ENCODE measurements around a stretch of chr12.

- RAMPAGE, long total RNA: no peak
- RRBS: no CpG with 5 or more reads among the region's 3 CpGs
PRO-cap:
- standard: no peak
- CoPRO, capped RNA only, 2 experiments: no peak in any of the 2 experiments
- CoPRO, capped and uncapped RNA, 2 experiments: no peak in any of the 2 experiments
- CoPRO, uncapped RNA only, 2 experiments: no peak in any of the 2 experiments
CAGE:
- cytosol, long polyA plus RNA: no peak
- long polyA plus RNA: no peak
- nucleolus, long total RNA: no peak
- nucleus, long polyA plus RNA: no peak
These were observed 428.9 kb upstream of the SOX5 start for GRCh38 chr12:24378308-24378758.

DNA sequence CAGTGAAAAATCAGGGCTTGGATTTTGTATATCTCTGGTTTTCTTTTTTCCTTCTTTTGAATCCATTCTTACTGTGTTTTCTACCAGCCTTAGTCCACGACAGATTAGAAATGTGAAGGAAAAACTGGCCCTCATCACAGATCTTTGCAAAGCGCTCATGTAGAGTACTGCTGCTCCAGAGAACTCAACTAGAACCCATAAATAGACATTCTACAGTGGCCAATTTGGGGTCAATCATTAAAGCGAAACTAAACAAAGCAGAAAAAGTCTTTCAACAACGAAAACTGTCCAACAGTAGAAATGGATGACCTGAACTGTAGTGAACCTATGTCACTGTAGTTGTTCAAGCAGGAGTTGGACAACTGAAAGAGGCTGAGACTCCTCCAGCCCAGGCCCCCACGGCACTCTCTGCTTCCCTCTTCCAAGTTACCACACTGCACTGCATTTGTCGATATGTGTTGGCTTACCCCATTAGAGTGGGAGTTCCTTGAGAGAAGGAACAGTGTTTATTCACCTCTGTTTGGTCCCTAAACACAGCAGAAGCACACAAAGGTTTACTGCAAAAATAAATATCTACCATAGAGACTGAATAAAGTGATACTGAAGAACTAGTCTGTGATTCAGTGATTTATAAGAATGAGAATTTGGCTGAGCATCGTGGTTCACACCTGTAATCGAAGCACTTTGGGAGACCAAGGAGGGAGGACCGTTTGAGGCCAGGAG is 472.5 kb downstream of the BCAT1 start:
- RAMPAGE, long total RNA: no peak
- RRBS: no CpG with 5 or more reads among the region's 9 CpGs
PRO-cap:
- standard: no peak
- CoPRO, capped RNA only, 2 experiments: no peak in any of the 2 experiments
- CoPRO, capped and uncapped RNA, 2 experiments: no peak in any of the 2 experiments
- CoPRO, uncapped RNA only, 2 experiments: no peak in any of the 2 experiments
CAGE:
- cytosol, long polyA plus RNA: no peak
- long polyA plus RNA: no peak
- nucleolus, long total RNA: no peak
- nucleus, long polyA plus RNA: no peak

DNA sequence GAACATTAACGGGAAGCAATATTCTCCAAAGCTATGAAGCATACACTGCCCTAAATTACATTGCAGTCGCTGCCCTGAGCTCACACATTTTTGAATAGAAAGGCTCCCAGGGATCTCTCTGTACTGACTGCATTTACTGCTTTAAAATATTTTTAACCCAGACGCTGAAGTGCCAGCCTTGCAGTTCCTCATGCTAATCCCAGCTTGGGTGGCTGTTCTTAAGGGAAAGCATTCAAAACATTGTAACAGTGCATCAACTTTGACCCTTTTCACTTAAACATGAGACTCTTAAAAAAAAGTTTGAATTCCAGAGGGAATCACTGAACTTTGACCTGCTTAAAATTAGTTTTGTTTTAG is 410.9 kb downstream of the BCAT1 start:
- RAMPAGE, long total RNA: no peak
- RRBS: no CpG with 5 or more reads among the region's 3 CpGs
PRO-cap:
- standard: no peak
- CoPRO, capped RNA only, 2 experiments: no peak in any of the 2 experiments
- CoPRO, capped and uncapped RNA, 2 experiments: no peak in any of the 2 experiments
- CoPRO, uncapped RNA only, 2 experiments: no peak in any of the 2 experiments
CAGE:
- cytosol, long polyA plus RNA: no peak
- long polyA plus RNA: no peak
- nucleolus, long total RNA: no peak
- nucleus, long polyA plus RNA: no peak

- RAMPAGE, long total RNA: no peak
- RRBS: no CpG with 5 or more reads among the region's 24 CpGs
PRO-cap:
- standard: no peak
- CoPRO, capped RNA only, 2 experiments: no peak in any of the 2 experiments
- CoPRO, capped and uncapped RNA, 2 experiments: no peak in any of the 2 experiments
- CoPRO, uncapped RNA only, 2 experiments: no peak in any of the 2 experiments
CAGE:
- cytosol, long polyA plus RNA: no peak
- long polyA plus RNA: no peak
- nucleolus, long total RNA: no peak
- nucleus, long polyA plus RNA: no peak
These were observed 384.9 kb downstream of the BCAT1 start for GRCh38 chr12:24563872-24564510.

DNA sequence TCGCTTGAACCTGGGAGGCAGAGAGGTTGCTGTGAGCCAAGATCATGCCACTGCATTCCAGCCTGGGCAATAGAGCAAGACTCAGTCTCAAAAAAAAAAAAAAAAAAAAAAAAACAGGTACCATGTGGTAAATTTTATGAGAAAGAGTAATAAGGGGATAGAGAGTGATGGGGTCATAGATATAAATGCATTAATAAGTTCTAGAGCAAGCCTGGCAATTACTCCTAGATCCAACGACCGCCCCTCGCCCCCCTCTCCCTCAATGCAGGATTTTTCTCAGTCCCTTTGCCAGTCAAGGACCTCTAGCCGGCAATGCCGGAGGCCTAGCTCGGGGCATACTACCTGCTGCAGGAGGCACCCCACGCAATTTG is 2.6 kb upstream of the BCAT1 start:
- RAMPAGE, long total RNA: no peak
- RRBS: no CpG with 5 or more reads among the region's 8 CpGs
PRO-cap:
- standard: no peak
- CoPRO, capped RNA only, 2 experiments: no peak in any of the 2 experiments
- CoPRO, capped and uncapped RNA, 2 experiments: no peak in any of the 2 experiments
- CoPRO, uncapped RNA only, 2 experiments: no peak in any of the 2 experiments
CAGE:
- cytosol, long polyA plus RNA: no peak
- long polyA plus RNA: no peak
- nucleolus, long total RNA: no peak
- nucleus, long polyA plus RNA: no peak

GRCh38 chr12:25226973-25227700 is 23.6 kb downstream of the KRAS start:
- RAMPAGE, long total RNA: no peak
- RRBS: no CpG with 5 or more reads among the region's 3 CpGs
PRO-cap:
- standard: no peak
- CoPRO, capped RNA only, 2 experiments: no peak in any of the 2 experiments
- CoPRO, capped and uncapped RNA, 2 experiments: no peak in any of the 2 experiments
- CoPRO, uncapped RNA only, 2 experiments: no peak in any of the 2 experiments
CAGE:
- cytosol, long polyA plus RNA: no peak
- long polyA plus RNA: no peak
- nucleolus, long total RNA: no peak
- nucleus, long polyA plus RNA: no peak

DNA sequence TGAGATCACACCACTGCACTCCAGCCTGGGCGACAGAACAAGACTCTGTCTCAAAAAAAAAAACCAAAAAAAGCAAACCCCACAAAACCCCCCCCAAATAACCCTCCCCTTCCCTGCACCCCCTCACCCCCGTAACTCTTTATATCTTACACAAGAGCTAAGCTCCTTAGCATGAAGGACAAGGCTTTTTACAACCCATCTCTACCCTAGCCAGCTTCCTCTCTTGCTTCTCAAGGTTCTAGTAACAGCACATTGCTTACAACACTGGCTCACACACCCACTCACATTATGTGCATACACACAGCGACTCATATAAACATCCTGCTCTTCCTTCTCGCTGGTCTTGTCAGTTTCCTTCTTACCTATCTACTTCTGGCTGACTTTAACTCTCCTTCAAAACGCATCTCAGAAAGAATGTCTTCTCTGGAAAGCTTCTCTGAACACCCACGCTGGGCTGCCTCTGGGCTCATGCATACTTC is 126.6 kb upstream of the KRAS start:
- RAMPAGE, long total RNA: no peak
- RRBS: no CpG with 5 or more reads among the region's 6 CpGs
PRO-cap:
- standard: no peak
- CoPRO, capped RNA only, 2 experiments: no peak in any of the 2 experiments
- CoPRO, capped and uncapped RNA, 2 experiments: no peak in any of the 2 experiments
- CoPRO, uncapped RNA only, 2 experiments: no peak in any of the 2 experiments
CAGE:
- cytosol, long polyA plus RNA: no peak
- long polyA plus RNA: no peak
- nucleolus, long total RNA: no peak
- nucleus, long polyA plus RNA: no peak

GRCh38 chr12:25497046-25497401 is 56.1 kb downstream of the LMNTD1 start:
- RAMPAGE, long total RNA: no peak
- RRBS: no CpG with 5 or more reads among the region's 7 CpGs
PRO-cap:
- standard: unidirectional peak, plus-strand start at chr12:25497310
- CoPRO, capped RNA only, 2 experiments: no peak in any of the 2 experiments
- CoPRO, capped and uncapped RNA, 2 experiments: no peak in any of the 2 experiments
- CoPRO, uncapped RNA only, 2 experiments: no peak in any of the 2 experiments
CAGE:
- cytosol, long polyA plus RNA: no peak
- long polyA plus RNA: no peak
- nucleolus, long total RNA: no peak
- nucleus, long polyA plus RNA: no peak

DNA sequence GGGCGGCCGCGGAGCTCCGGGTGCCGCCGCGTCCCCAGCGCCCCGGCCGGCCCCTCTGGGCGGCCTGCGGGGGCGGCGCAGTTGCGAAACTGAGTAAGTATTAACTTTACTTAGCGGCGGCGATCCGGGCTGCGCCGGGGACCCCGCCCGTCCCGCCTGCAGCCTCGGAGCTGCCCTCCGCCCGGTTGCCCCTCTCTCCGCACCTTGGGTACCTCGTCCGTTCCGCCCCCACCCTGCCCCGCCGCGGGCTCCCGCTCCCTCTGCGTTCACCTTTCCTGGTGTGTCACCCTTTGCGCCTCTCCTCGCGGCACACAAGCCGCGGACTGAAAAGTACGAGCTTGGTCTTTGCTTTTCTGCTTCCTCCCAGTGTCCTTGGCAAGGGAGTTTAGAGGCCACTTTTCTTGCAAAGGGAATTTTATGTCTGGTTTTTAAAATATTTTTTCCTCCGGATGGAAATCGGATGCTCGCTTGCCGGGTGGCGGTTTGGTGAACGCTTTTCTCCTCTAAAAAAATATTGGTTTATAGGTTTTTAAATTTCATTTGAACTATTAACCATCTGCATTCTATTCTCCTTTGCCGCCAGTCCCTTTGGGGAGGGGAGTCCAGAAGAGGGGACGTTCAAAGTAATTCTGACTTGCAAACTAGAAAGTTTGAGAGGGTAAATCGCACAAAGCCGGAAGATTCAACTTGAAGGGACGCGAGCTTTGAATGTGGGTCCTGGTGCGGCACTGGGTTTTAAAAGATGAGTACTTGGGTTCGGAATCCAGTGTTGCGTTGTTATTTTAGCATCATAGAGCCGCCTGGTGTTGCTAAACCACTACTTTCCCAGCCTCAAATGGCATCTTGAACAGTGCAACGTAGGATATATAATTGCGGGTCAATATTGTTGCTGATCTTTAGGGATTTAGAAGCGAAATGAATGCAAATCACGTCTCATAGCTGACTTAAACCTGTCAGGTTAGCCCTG is 857 bp downstream of the RASSF8 start:
- RAMPAGE, long total RNA: no peak
- RRBS: 2% methylated on average over 15 of the region's 62 CpGs
PRO-cap:
- standard: unidirectional peak, minus-strand start at position 325 of the sequence
- CoPRO, capped RNA only, 2 experiments: no peak in any of the 2 experiments
- CoPRO, capped and uncapped RNA, 2 experiments: no peak in any of the 2 experiments
- CoPRO, uncapped RNA only, 2 experiments: no peak in any of the 2 experiments
CAGE:
- cytosol, long polyA plus RNA: no peak
- long polyA plus RNA: no peak
- nucleolus, long total RNA: no peak
- nucleus, long polyA plus RNA: no peak

DNA sequence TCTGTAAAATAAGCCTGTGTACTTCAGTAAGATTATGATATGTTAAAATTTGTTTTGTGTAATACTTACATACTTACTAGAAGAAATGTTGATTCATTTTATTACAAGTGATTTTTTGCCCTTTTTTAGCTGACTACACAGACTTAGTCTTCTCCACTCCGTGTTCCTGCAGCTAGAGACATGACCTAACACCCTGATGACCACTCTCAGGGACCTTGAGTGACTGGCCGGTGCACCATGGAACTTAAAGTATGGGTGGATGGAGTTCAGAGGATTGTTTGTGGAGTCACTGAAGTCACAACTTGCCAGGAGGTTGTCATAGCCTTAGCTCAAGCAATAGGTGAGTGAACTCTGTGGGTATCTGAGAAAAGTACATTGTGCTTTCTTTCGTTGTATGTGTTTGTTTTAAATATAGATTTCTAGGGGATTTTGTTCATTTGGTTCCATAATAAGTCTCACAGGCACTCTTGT is 69.7 kb downstream of the BHLHE41 start:
- RAMPAGE, long total RNA: no peak
- RRBS: no CpG with 5 or more reads among the region's 3 CpGs
PRO-cap:
- standard: no peak
- CoPRO, capped RNA only, 2 experiments: no peak in any of the 2 experiments
- CoPRO, capped and uncapped RNA, 2 experiments: no peak in any of the 2 experiments
- CoPRO, uncapped RNA only, 2 experiments: no peak in any of the 2 experiments
CAGE:
- cytosol, long polyA plus RNA: no peak
- long polyA plus RNA: no peak
- nucleolus, long total RNA: no peak
- nucleus, long polyA plus RNA: no peak

DNA sequence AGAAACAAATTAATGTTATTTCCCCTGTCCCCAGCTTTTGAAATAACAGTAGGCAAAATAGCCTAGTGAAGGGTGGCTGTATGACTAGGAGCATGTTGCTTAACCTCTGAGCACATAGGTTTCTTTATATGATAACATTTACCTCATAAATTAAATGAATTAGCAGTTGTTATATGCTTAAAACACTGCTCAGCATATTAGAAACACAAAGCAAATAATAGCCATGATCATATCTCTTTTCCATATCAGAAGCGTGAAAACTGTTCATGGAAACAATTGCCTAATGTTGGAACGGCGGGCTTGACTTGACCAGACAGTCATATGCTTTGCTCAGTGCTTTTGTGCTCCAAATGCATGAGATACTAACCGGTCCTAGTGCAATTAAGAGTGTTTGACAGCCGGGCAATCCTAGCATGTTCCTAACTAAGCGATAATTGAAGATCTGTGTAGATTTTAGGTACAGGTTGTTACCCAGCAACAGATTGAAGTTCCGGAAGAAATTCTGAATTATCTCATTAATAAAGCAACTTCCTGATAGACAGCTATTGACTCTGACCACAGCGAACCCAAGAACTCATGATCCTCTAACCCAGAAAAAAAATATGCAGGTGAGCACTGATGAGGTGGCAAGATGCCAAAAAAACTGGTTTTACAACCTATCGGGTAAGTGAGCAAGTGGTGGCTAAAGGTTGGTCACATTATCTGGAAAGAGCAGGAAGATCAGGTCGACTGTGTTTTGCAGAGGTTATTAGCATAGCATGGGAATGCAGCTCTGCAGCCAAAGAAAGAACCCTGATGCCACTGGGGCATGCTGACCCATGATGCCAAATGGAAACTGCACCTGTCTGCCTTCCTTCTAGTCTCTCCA is 23.8 kb downstream of the BHLHE41 start:
- RAMPAGE, long total RNA: no peak
- RRBS: no CpG with 5 or more reads among the region's 10 CpGs
PRO-cap:
- standard: no peak
- CoPRO, capped RNA only, 2 experiments: no peak in any of the 2 experiments
- CoPRO, capped and uncapped RNA, 2 experiments: no peak in any of the 2 experiments
- CoPRO, uncapped RNA only, 2 experiments: no peak in any of the 2 experiments
CAGE:
- cytosol, long polyA plus RNA: no peak
- long polyA plus RNA: no peak
- nucleolus, long total RNA: no peak
- nucleus, long polyA plus RNA: no peak

GRCh38 chr12:26113245-26113860 is 11.5 kb downstream of the BHLHE41 start:
- RAMPAGE, long total RNA: no peak
- RRBS: no CpG with 5 or more reads among the region's 6 CpGs
PRO-cap:
- standard: no peak
- CoPRO, capped RNA only, 2 experiments: no peak in any of the 2 experiments
- CoPRO, capped and uncapped RNA, 2 experiments: no peak in any of the 2 experiments
- CoPRO, uncapped RNA only, 2 experiments: no peak in any of the 2 experiments
CAGE:
- cytosol, long polyA plus RNA: no peak
- long polyA plus RNA: no peak
- nucleolus, long total RNA: no peak
- nucleus, long polyA plus RNA: no peak

- RAMPAGE, long total RNA: no peak
- RRBS: no CpG with 5 or more reads among the region's 3 CpGs
PRO-cap:
- standard: no peak
- CoPRO, capped RNA only, 2 experiments: no peak in any of the 2 experiments
- CoPRO, capped and uncapped RNA, 2 experiments: no peak in any of the 2 experiments
- CoPRO, uncapped RNA only, 2 experiments: no peak in any of the 2 experiments
CAGE:
- cytosol, long polyA plus RNA: no peak
- long polyA plus RNA: no peak
- nucleolus, long total RNA: no peak
- nucleus, long polyA plus RNA: no peak
These were observed 3.8 kb downstream of the BHLHE41 start for GRCh38 chr12:26121042-26121428.

DNA sequence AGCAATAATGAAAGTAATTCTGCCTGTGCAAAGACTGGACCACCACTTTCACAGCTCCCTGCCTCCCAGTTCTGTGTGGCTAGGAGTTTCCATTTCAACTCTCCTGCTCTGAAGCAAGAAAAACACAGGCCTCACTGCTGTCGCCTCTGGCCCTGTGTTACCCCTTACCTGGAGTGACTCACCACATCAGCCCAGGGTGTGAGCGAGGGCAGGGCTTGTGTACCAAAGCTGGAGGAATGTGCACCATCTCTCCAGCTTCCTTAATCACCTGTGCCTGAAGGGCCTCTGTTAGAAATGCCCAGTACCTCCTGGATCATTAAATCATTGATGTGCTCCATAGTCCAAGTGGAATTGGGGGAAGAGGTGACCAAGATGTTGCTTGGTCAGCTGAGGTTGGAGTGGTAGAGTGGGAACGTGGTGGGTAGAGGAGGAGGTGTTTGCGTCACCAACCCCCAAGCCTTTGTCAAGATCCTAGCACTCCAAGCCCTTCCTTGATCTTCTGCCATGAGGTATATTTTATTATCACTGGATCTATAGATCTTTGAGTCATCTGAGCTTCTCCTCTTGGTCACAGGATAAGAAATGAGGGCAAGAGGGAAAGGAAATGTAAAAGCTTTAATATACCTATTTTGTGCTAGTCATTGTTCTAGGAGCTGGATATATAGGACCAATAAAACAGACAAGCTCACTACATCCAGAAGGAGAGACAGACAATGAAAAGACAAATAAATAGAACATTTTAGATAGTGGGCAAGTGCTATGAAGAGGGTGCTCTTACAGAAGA is 51.3 kb downstream of the SSPN start:
- RAMPAGE, long total RNA: no peak
- RRBS: no CpG with 5 or more reads among the region's 4 CpGs
PRO-cap:
- standard: no peak
- CoPRO, capped RNA only, 2 experiments: no peak in any of the 2 experiments
- CoPRO, capped and uncapped RNA, 2 experiments: no peak in any of the 2 experiments
- CoPRO, uncapped RNA only, 2 experiments: no peak in any of the 2 experiments
CAGE:
- cytosol, long polyA plus RNA: no peak
- long polyA plus RNA: no peak
- nucleolus, long total RNA: no peak
- nucleus, long polyA plus RNA: no peak

DNA sequence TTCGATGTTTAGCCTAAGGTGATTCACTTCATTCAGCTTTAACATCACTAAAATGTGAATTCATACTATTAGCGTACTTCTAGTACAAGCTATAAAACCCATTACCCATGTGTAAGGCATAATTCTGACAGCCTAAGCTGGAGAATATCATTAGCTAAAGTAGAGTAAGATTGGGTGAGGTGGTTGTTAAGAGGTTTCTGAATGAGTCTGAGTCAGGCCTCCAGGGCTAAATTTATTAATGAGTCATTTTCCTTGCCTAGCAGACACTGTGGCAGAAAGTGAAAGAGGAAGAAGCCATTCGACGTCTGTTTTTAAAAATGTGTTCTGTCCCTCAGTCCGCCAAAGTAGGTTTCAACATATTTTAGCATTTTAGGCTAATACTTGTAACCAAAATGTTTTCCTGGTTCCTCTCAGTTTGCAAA is 103.6 kb downstream of the SSPN start:
- RAMPAGE, long total RNA: no peak
- RRBS: no CpG with 5 or more reads among the region's 5 CpGs
PRO-cap:
- standard: unidirectional peak, plus-strand start at position 297 of the sequence
- CoPRO, capped RNA only, 2 experiments: no peak in any of the 2 experiments
- CoPRO, capped and uncapped RNA, 2 experiments: no peak in any of the 2 experiments
- CoPRO, uncapped RNA only, 2 experiments: no peak in any of the 2 experiments
CAGE:
- cytosol, long polyA plus RNA: no peak
- long polyA plus RNA: no peak
- nucleolus, long total RNA: no peak
- nucleus, long polyA plus RNA: no peak

GRCh38 chr12:26510263-26510687 is 314.9 kb downstream of the SSPN start:
- RAMPAGE, long total RNA: no peak
- RRBS: no CpG with 5 or more reads among the region's 2 CpGs
PRO-cap:
- standard: no peak
- CoPRO, capped RNA only, 2 experiments: no peak in any of the 2 experiments
- CoPRO, capped and uncapped RNA, 2 experiments: no peak in any of the 2 experiments
- CoPRO, uncapped RNA only, 2 experiments: no peak in any of the 2 experiments
CAGE:
- cytosol, long polyA plus RNA: no peak
- long polyA plus RNA: no peak
- nucleolus, long total RNA: no peak
- nucleus, long polyA plus RNA: no peak

DNA sequence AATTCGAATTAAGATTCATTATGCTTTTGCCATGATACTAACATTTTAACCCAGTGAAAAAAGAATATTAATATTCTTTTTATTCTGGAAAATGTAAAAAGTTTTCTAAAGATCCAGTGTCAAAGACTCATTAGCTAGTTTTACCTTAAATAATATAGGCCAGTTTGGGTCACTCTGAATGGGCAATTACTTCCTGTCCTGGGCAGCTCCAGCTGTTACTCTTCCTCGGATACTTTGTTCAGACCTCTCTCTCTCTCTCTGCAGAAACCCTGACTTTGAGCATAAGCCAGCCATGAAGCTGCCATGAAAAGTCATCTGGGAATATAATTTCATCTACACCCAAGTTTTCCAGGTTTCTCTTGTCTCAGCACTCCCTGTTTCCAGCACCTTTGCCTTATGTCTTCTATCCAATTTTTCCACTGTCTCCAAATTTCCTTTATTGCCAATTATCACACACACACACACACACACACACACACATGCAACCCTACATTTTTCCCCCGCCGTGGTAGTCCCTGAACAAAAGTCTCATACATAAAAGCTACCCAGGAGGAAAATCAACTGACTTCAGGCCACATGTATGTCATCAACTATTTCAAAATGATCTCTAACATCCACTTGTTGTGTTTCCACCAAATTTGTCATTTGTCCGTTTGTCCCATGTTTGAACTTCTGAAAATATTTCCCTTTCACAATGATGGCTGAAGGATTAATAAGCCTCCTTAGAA is 318.1 kb downstream of the SSPN start:
- RAMPAGE, long total RNA: no peak
- RRBS: no CpG with 5 or more reads among the region's 5 CpGs
PRO-cap:
- standard: no peak
- CoPRO, capped RNA only, 2 experiments: no peak in any of the 2 experiments
- CoPRO, capped and uncapped RNA, 2 experiments: no peak in any of the 2 experiments
- CoPRO, uncapped RNA only, 2 experiments: no peak in any of the 2 experiments
CAGE:
- cytosol, long polyA plus RNA: no peak
- long polyA plus RNA: no peak
- nucleolus, long total RNA: no peak
- nucleus, long polyA plus RNA: no peak

GRCh38 chr12:26596813-26597234 is 236.2 kb downstream of the ITPR2 start:
- RAMPAGE, long total RNA: no peak
- RRBS: no CpG with 5 or more reads among the region's 8 CpGs
PRO-cap:
- standard: no peak
- CoPRO, capped RNA only, 2 experiments: no peak in any of the 2 experiments
- CoPRO, capped and uncapped RNA, 2 experiments: no peak in any of the 2 experiments
- CoPRO, uncapped RNA only, 2 experiments: no peak in any of the 2 experiments
CAGE:
- cytosol, long polyA plus RNA: no peak
- long polyA plus RNA: no peak
- nucleolus, long total RNA: no peak
- nucleus, long polyA plus RNA: no peak

DNA sequence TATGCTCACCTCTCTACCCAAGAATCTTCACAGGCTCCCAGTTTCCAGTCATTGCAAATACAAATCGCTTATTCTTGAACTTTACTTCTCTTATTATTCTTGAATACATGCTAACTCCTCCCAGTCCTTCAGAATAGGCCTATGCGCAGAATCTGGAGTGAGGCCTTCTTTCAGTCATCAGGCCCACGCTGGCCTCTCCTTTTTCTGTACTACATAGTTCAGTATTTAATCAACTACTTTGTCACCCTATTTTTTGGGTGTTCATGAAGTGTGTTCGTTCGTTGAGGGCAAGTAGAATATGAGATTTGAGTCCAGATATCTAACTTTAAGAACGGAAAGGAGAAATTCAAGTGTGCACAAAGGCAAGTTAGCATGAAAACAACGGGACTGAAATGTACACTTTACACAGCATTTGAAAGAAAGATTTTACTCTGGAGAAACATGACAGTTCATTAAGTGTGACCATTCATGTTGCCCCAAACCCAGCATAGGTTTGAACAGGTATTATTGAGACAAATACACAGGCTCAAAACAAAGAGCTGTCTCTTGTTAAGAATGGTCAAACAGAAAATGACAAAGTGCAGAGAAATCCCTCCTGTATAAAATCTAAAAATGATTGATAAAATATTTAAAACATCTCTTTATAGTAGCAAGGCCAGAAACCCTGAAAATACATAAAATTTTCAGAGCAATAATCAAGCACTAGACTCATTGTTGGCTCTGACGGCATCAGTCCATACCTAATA is 220.0 kb downstream of the ITPR2 start:
- RAMPAGE, long total RNA: no peak
- RRBS: no CpG with 5 or more reads among the region's 8 CpGs
PRO-cap:
- standard: no peak
- CoPRO, capped RNA only, 2 experiments: no peak in any of the 2 experiments
- CoPRO, capped and uncapped RNA, 2 experiments: no peak in any of the 2 experiments
- CoPRO, uncapped RNA only, 2 experiments: no peak in any of the 2 experiments
CAGE:
- cytosol, long polyA plus RNA: no peak
- long polyA plus RNA: no peak
- nucleolus, long total RNA: no peak
- nucleus, long polyA plus RNA: no peak

All from K562 (cell line).